Ascending aorta (tissue), 1 donor: ENCODE measurements around a stretch of chr7.

DNA sequence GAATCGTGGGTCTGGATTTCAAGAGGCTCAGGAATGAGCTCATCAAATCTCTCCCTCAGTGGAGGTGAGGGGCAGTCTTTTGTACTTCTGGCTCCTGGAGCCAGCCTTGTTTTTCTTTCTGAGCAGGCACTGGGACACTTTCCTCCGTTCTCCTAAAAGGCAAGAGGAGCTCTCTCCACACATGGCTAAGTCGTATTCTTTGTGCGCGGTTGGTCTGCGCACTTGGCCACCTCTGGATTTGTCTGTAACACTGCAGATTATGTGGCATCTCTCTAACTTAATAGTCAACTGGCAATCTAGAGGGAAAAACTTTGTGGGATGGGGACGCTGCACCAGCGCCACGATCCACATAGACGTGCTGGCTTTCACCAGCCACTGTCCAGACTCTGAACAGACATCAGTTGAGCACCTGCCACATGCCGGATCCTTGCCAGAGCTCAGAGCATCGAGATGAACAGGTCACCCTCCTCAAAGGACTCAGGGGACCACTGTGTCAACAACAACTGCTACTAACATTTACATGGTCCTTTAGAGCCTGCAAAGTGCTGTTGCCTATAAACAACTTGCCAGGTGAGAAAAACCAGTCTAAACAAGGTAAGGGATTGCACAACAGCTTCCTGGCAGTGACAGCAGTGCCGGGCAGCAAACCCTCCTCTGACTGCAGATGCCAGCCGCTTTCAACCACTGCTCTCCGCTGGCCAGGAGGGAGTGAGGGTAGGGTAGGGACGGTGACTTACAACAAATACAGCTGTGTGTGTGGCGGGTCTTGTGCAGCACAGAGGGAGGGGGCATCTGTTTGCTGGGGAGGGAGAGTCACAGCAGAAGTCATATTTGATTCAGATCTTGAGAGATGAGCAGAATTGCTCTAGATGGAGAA lies 32.6 kb upstream of the RHEB start:
- PRO-cap = no peak

GRCh38 chr7:151595899-151596332 lies 76.2 kb upstream of the RHEB start:
- PRO-cap = no peak

GRCh38 chr7:151608340-151608712 lies 88.6 kb upstream of the RHEB start:
- PRO-cap = no peak

DNA sequence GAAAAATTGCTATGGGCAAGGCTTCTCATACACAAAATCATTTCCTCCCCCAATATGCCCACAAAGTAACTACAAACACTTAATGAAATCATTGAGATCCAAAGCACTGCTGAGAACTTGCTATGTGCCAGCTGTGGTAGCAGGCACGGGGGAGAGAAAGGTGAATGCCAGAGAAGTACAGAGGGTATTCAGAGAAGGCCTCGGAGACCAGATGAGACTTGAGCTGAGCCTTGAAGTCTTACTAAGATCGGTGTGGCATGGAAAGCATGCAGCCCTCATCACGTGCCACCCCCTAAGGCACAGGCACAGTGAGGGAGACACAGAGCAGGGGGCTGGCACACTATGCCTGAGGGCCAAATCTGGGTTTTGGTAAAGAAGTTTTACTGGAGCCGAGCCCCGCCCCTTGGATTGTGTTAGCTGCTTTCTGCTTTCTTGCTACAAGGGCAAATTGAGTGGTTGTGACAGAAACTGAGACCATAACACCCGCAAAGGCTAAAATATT lies 109.1 kb upstream of the RHEB start:
- PRO-cap = unidirectional peak, plus-strand start at position 306 of the sequence

DNA sequence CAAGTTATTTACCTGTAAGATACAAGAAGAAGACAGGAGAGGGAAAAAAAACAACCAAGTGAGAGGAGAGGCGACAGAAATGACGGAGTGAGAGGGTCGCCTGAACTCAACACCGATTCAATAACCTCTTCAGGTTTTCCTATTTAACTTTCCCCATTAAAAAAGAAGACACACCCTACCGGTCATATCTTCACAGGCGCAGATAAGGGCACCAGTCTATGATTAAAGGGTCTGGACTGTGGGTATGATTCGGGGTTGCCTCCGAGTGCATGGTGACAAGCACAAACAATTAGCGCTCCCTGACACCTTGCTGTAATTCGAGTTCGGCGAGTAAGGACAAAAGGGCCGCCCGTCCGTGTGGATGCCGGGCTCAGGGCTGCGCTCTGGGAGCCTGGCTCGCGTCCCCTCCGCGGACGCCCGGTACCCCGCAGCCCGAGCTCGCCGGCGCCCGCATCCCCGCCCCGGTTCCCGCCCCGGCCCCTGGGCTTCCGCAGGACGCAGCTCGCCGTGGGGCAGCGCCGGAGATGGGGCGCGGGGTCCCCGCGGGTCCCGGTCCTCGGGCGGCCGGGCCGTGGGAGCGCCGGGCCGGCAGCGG lies 111.9 kb upstream of the RHEB start:
- PRO-cap = no peak

- PRO-cap = no peak
Observed at GRCh38 chr7:151710397-151711135, 166.3 kb downstream of the PRKAG2 start.

GRCh38 chr7:151727588-151728380 lies 149.1 kb downstream of the PRKAG2 start:
- PRO-cap = unidirectional peak, plus-strand start at chr7:151727992

DNA sequence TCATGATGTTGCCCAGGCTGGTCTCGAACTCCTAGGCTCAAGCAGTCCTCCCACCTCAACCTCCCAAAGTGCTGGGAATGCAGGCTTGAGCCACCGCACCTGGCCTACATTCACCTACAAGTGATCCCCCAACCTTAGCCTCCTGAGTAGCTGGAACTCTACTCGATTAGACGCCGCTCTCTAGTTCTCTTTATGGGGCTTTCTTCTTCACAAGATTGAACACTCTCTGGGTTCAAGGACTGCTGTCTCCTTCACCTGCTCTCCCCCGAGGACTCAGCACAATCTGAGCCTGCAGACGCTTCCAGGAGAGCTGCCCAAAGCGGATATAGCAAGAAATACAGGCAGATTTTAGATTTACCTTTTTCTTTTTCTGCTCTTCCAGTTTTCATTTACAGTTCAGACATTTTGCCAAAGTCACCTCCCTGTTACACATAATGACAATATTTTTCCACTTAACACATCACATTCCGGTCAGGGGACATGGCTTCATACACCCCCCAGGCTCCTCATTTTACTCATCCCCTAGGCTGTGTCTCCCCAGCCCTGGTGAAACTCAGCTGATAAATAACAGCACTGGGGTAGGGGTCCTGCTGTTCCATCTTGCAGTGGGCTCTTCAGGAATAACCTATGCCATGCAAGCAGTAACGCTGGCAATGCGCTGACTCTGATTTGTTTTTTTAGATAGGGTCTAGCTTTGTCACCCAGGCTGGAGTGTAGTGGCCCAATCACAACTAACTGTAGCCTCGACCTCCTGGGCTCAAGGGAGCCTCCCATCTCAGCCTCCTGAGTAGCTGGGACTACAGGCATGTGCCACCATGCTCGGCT lies 142.8 kb downstream of the PRKAG2 start:
- PRO-cap = no peak

DNA sequence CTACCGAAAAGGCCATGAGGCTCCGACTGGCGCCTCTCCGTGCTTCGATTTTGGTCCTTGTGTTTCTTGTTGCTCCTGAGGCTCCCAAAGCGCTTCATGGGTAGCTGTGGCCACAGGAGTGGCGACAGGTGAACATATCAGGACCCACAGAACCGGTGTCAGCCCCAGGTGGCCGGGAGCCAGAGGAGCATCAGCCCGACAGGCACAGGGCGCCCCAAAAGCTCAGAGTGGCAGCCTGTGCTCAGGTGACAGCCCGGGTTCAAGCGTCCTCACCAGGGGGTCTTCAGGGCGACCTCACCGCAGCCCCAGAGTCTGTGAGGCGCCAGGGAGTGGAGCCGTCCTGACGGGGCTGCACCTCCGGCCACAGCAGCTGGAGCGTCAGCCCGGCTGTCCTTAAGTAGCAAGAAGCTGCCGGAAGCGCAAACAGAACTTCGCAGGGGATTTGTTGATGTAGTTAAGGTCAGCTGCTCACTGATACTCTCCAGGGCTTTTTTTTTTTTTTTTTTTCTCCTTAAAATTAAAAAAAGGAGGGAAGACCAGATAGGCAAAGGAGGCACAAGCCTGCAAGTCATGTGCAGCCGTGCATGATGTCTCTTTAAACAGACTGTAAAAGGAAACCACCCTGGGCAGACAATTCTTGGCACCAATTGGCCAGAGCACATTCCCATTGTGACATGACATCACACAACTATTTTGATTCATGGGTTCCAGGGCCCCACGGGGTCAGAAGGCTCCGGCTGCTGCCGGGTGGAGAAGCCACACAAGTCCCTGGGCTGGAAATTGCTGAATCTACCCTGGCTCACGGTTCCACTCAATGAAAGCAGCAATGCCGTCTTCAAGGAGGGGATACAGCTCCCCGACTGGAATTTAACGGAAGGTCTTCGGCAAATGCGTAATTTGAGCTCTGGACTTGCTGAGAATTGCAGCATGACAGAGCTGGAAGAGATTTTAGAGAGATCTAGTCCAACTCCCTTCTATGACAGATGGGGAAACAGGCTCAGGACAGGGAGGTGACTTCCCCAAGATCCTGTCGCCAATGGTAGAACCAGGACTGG lies 140.7 kb downstream of the PRKAG2 start:
- PRO-cap = no peak

- PRO-cap = no peak
Observed at GRCh38 chr7:151789409-151789997, 87.4 kb downstream of the PRKAG2 start.

DNA sequence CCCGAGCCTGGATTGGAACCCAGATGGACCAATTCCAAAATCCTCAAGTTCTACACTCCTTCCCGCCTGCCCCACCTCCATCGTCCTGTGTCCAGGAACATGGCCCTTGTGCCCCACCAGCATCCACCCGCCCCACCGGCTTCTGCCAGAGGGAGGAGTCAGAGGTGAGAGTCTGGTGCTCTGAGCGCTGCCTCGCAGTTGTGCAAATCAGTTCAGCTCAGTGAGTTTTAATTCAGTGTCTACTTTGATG lies 26.4 kb downstream of the PRKAG2 start:
- PRO-cap = no peak

DNA sequence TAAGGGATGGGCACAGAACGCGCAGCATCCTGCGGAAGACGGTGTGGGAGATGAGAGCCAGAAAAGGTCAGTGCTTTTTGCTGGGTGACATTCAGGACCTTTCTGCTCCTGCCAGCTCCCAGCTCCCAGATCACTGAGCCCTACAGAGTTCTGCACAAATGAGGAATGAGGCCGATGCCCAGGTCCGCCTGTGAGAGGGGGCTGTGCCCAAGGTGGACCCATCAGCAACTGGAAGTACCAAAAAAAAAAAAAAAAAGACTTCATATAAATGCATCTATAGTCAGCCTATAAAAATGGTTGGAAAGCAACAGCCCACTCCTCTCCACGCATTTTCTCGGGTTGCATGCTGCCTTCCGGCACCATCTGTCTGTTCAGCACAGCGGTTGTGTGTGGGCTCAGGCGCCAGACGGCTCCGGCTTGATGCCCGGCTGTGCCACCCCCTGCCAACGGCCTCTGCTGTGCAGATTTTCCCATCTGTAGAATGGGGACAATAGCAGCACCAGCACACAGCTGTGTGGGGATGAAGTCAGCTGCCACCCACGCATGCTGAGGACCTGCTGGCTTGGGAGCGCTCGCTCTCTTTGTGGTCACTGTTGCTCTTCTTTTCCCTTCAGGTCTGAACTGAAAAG lies 19.6 kb downstream of the PRKAG2 start:
- PRO-cap = no peak

GRCh38 chr7:151859030-151860173 lies 17.5 kb downstream of the PRKAG2 start:
- PRO-cap = no peak

- PRO-cap = no peak
Observed at GRCh38 chr7:151864029-151864526, 12.8 kb downstream of the PRKAG2 start.

DNA sequence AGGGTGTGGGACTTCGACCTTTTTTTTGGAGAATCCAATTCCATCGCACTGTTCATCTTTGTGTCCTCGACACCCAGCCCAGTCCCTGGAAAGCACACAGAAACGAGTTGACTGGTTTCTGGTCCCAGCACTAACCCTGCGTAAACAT lies 9.4 kb downstream of the PRKAG2 start:
- PRO-cap = no peak

- PRO-cap = no peak
Observed at GRCh38 chr7:151894456-151894862, 17.5 kb upstream of the PRKAG2 start.

DNA sequence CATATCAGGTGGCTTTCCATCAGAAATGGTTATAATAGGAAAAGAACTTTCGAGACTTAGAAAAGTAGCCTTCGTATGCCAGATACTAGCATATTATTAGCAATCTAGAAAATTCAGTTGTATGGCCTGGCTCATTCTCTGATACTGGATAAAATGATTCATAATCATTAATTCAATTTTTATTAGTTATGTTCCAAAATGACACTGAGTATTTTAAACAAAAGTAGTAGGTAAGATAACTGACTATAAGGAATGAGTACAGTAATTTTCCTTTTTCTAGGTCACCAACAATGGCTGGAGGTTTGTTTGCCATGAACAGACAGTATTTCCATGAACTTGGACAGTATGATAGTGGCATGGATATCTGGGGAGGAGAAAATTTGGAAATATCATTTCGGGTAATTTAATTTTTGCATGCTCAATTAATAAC lies 84.8 kb downstream of the GALNT11 start:
- PRO-cap = no peak

- PRO-cap = no peak
Observed at GRCh38 chr7:152181095-152181659, 155.7 kb downstream of the GALNT11 start.

DNA sequence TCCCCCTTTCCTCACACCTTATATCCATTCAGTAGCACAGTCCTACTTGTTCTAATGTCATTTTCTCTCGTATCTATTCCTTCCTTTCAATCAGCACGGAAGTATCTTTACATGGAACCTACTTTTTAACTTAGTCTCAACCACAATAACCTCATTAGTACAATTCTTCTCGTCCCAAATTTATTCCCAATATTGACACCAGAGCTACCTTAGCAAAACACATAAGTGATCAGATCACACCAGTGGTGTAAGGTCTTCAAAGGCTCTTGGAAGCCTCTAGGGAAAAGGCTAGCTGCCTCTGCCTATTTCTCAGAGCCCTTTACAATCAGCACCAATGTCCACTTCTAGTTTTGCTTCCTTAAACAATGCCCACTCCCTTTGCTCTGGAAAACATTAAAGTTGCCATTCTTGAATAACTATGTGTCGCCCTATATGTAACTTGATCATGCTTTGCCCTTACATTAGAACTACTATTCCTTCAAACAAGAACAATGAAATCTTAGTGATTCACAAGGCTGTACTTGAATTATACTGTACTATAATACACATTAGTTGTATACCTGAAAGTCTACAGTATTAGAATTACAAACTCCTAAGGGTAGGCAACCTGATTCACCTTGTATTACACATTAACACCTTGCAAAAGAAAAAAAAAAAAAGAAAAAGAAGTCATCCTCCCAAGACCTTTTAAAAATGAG lies 166.1 kb downstream of the GALNT11 start:
- PRO-cap = no peak

GRCh38 chr7:152223945-152224751 lies 198.7 kb downstream of the GALNT11 start:
- PRO-cap = no peak